ENCODE measurements around the gene CD101.

DNA sequence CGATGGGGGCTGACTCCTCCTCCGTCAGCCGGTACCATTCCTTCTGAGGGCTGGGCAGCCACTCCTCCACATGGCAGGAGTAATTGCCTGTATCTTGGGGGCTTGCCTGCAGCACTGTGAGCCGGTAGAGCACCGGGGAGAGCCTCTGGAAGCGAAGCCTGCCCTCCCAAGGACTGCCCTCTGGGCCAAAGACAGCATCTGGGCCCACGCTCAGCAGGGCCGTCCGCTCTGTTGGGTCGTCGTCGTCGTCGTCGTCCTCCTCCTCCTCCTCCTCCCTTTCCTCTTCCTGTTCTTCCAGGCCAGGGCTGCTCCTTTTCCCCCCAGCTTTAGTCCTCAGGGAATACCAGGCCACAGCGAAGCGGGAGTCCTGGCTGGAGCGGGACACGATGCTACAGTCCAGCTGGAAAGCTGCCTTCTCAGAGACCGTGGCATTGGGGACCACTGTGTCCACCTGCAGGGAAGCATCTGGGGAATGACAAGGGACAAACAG, 8.6 kb upstream of the CD58 start:
- PRO-cap: no peak

DNA sequence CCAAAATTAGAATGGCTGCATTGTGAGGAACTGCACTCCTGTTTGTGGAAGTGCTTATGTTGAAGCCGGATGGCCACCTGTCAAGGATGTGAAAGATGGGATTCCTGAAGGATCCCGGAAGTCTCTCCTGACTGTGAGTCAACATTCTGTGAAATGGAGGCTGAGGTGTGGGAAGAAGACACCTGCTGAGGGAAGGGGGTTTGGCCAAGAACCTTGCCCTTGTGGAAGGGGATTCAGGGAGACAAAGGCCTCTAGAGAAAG, 70.4 kb downstream of the CD2 start:
- PRO-cap: no peak

GRCh38 chr1:116881965-116882614, 27.6 kb upstream of the PTGFRN start:
- PRO-cap: no peak

- PRO-cap: no peak
Observed at GRCh38 chr1:116942205-116942629, 32.5 kb downstream of the PTGFRN start.

- PRO-cap: no peak
Observed at GRCh38 chr1:116987851-116988671, 13.5 kb upstream of the CD101 start.

GRCh38 chr1:117001563-117002041, at the start of gene CD101:
Gene CD101, plus strand, starts transcription at chr1:117001760.
- PRO-cap: no peak

DNA sequence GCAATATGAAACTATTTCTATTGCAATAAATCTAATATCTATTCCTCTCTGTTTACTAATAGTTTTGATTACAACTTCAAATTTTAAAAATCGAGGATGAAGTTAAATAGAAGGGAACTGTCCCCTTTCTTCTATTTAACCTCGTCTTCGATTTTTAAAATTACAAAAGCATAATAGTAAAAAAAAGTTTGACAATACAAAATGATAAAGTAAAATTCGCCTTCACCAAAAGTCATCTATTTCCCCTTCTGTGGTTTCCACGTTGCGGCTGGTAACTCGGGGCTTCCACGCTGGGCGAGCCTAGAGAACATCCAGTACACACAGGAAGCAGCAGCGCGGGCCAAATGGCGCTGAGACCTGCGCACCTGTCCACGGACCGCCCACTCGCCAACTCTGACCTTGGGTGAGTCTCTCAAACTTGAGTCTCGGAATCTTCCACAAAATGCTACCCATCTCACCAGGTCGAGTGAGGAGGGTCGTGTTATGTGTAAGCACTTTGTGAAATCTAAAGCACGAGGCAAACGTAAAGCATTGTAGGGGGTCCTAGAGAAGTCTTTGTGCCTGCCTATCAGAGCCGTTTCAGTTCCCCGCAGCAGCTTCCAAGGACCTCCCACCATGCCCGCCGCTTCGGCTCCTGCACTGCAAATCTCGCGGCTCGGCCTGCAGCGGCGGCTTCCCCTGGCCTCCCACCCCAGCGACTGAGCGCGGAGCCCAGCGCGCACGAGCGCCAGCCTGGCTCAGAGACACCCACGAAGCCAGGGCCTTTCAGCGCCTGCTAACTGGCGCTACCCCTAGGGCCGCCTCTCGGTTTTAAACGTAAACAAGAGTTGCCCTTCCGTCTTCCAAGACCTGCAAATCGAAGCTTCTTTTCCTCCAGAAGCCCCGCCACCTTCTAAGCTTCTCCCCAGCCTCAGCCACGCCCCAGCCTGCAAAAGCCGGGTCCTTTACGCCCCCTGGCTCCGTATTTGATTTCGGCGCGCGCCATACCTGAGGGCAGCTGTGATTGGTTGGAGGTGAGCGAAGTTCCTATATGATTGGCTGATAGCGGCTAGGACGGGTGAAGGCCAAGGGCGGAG, 641 bp upstream of the TTF2 start:
- PRO-cap: bidirectional peak, plus-strand start at position 310 of the sequence, minus-strand start at position 308 of the sequence; bidirectional peak, plus-strand start at position 580 of the sequence, minus-strand start at position 700 of the sequence; bidirectional peak, plus-strand start outside the sequence, minus-strand start at position 894 of the sequence

GRCh38 chr1:117088705-117089219, 28.6 kb downstream of the TTF2 start:
- PRO-cap: no peak

- PRO-cap: unidirectional peak, minus-strand start at chr1:117093495
Observed at GRCh38 chr1:117092977-117093750, 28.4 kb downstream of the TRIM45 start.

DNA sequence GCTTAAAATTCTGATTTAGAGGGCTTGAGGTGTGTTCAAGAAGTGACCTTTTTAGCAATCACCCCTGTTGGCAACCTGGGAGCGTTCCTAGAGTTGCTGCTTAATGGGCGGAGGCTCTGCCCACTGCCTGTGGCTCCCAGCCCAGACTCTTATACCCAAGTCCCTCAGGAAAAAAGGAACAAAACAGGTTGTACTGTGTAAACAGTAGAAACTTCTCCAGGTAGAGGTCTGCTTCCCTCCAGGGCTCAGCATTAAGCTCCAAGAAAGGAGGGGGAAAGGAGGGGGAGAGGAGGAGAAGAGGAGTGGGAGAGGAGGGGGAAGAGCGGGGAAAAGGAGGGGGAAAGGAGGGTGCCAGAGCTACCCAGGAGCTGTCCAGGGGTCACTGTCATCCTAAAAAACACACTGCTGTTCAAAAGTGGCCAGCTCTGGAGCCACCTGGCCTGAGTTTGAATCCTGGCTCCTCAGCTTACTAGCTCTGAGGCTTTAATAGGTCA, 14.5 kb upstream of the TENT5C start:
- PRO-cap: no peak

DNA sequence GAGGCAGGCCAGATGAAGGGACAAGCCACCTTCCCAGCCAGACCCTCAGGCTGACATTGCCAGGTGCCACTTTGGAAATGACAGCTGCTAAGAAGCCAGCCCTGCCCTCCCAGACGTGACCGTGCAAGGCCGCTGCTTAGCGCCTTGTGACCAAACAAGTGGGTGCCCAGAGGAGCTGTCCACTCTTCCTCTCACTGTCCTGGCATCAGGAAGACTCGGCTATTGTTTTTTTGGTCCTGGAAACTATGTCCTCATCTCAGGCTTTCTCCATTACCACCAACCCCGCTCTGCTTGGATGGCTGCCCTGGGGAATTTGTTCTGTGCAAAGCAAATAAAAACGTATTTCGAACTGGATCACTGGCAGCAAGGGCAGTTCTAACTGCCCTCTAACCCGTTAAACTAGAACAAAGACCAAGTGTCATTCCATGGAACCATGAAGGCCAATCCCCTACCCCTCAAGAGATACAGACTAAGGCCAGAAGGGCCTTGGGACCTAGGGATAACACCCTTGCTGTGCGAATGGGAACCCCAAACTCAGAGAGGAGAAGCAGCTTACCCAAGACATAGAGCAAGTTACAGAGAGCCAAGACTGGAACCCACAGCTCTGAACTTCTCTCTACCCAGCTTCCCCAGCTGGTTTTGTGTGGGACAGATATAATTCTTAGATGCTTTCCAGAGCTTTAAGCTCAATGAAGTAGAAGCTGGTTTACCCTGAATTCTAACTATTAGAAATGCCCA, 13.6 kb upstream of the TENT5C start:
- PRO-cap: no peak

DNA sequence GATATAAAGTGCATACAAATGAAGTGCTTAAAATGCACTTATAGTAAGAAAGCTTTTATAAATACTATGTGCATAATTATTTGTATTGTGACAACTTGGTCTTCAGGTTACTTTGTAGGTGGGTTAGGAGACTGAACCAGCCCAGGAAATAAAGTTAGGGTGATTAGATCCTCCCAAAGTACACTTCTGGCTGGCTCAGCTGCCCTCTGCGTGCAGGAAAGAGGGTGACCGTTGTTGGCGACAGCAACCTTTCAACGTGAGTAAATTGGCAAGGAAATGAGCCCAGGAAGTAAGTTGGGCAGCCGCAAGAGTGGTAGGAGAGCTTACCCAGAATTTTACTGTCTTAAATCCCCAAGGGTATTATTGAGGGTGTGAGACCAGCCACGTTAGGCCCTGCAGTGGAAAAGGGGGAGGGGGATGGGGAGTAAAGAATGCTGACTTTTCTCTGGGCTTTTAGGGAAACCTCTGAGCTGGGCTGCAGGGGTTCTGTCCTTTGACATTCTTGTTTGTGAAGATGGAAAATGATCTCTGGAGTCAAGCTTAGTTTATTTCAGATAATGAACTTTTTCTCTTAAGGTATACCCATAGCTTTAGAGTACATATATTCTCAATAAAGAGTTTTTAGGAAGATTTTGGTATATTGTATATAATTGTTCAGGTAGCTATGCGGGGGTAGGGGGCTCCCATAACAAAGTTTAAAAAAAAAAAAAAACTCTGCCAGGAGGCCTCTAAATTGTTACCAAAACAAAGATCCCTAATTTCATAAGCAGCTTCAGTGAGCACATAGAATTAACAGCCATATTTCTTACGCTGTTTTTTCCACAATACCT, 1.8 kb downstream of the TENT5C start:
- PRO-cap: no peak

GRCh38 chr1:117629423-117630104, 23.7 kb downstream of the TENT5C start:
- PRO-cap: no peak

GRCh38 chr1:117632938-117633216, 27.0 kb downstream of the TENT5C start:
- PRO-cap: no peak

DNA sequence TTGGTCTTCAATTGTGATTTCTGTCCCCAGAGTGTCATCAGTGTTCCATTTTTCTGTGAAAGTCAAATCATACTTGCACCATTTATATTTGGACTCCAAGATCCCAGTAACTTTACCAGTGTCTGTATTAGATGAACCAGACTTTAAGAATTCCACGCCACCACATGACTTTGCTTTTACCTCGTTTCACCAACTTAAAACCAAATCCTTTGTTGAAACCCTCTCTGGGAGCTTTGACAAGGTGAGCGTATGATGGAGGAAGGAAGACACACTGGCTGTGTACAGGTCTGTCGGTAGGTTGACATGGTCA, 35.5 kb downstream of the TENT5C start:
- PRO-cap: no peak

DNA sequence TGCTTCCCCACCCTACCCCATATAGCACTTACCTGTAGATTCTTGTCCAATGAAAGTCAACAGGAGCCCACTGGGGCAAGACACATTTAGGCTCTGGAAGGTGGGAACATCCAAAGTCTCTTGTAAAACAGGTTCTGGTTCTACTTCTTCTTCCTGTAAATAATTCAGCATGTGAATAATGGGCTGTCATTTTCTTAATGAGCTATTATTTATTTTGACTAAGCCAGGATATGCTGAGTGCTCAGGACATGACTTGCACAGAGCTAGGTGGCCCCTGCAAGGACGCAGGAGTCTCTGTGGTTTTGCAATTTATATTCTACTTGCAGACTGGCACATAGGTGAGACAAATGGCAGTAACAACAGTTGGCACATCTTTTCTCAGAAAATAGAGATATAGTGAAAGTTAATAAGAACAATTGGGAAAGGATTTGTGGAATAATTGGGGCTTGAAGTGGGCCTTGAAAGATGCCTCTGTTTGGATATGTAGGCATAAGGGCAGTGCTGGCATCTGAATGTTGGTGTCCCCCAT, 98.8 kb downstream of the WDR3 start:
- PRO-cap: no peak

DNA sequence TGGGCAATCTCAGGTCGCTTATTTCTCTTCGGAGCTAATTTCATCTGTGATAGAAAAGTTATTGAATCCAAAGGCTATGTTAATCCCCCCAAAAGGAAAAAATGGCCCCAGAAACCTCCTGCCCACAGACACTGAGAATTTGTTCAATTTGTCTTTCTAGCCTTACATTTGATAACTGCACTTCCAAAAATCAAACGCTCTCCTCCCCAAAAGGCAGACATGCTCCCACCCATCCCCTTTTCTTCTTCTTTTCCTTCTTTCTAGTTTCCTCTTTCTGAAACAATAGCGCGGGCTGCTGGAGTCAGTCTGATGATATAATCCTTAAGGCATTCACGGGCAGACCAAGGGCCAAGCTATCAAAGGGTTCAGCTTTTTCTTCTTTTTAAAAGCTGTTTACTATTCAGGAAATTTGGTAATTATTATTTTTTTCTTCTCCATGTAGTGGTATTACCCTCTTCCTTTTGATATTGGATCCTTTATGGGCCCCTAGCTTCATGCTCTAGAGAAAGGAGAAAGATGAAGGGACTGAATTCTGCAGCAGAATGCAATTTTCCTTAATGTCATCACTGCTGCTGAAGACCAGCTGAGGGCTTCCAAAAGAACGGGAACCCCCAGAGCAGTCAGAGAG, 20.9 kb upstream of the TBX15 start:
- PRO-cap: no peak

- PRO-cap: no peak
Observed at GRCh38 chr1:119341228-119342004, 27.2 kb upstream of the HAO2 start.

DNA sequence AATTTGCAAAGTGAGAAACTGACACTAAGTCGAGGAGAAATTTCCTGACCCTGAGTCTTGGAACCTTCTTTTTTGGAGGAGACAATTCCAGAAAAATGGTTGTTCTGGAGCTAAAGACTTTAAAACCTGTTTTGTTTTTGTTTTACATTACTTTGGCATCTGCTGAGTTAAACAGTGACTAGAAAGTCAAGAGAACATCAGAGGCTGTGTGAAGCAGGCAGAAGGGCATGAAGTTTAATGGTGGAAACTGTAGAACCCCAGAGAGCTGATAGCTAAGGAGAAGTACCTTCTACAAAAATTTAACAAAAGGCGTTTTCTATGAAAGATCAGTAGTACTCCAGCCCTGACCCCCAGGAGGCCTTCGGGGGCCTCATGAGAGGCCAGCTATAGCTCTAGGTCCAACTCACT, 10.5 kb upstream of the HMGCS2 start:
- PRO-cap: no peak

GRCh38 chr1:119783840-119784530, 15.3 kb upstream of the HMGCS2 start:
- PRO-cap: no peak